HCT116 (cell line): Measurements from ENCODE around the gene WIPF1.

DNA sequence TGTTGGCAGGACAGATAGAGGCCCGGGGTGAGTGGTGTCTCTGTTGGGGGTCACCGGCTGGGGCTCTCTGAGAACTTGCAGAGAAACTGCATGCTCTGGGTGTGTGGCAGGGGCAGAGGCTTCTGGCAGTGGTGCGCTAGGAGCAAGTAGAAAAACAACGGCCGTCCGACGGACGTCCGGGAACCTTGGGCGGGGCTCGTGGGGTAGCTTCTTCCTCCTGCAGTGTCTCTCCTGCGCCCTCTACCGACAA lies 94.4 kb downstream of the CDCA7 start:
- RRBS = no CpG with 5 or more reads among the region's 13 CpGs

- RRBS = no CpG with 5 or more reads among the region's 9 CpGs
These were observed 53.6 kb downstream of the SP3 start for GRCh38 chr2:173911440-173912173.

GRCh38 chr2:173928848-173929607 lies 36.1 kb downstream of the SP3 start:
- RRBS = no CpG with 5 or more reads among the region's 5 CpGs

DNA sequence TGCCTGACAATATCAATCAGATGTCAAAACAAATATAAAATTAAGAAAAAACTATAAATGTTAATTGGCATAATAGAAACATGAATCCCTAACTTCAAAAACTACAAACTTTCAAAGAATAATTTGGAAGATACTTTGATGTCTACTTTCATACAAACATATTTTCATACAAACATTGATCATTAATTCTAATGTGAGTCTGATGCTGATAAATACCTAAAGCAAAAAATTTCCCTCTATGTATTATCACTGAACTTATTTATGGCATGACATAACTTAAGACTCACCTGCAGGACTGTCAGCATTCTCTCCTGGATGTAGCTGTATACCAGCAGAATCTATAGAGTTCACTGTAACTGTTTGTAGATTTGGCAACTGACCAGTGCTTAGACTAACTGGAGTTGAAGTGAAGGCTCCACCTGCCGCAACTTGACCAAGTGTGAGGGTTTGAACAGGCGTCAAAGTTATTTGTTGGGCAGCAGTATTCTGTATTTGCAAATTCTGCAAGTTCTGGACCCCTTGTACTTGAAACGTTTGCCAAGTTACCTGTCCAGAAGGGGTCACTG lies 10.5 kb downstream of the SP3 start:
- RRBS = no CpG with 5 or more reads among the region's 3 CpGs

GRCh38 chr2:174117730-174118804 lies 130.3 kb downstream of the OLA1 start:
- RRBS = no CpG with 5 or more reads among the region's 9 CpGs

GRCh38 chr2:174173972-174174212 lies 74.4 kb downstream of the OLA1 start:
- RRBS = no CpG with 5 or more reads among the region's 2 CpGs

DNA sequence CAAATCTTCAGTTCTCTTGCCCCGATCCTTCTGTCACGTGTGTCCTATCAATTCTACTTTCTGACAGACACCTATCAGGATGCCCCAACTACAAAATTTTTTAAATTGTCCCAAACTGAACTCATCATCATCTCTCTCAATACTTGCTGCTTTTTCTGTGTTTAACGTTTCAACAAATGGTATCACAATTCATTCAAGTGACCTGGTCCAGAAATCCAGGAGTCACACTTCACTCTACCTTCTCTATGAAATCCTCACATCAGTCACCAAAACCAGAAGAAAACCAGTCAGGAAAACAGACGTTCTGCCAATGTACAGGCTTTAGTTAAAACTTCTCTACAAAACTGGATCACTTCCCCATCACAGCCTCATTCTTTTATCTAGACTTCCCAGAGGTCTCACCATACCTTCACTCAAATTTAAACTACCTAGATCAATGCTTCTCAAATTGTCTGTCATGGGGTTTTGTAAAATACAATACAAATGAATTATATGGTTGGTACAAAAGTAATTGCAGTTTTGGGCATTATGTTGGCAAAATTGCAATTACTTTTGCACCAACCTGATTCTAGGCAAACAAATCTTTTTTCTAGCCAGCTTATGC lies 26.7 kb downstream of the OLA1 start:
- RRBS = no CpG with 5 or more reads among the region's 4 CpGs

DNA sequence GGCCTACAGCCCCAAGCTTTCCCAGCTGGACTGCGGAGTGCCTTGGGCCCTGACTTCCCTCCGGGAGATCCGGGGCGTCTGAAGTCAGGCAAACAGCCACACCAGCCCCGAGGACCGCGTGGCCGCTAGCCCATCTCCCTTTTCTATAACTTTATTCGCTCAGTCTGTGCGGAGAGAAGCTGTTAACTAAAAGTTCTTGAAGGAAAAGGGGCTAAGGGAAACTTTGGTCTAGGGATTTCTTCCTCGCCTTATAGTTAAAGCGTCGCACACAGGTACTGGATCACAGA lies 502 bp upstream of the OLA1 start:
- RRBS = no CpG with 5 or more reads among the region's 13 CpGs

DNA sequence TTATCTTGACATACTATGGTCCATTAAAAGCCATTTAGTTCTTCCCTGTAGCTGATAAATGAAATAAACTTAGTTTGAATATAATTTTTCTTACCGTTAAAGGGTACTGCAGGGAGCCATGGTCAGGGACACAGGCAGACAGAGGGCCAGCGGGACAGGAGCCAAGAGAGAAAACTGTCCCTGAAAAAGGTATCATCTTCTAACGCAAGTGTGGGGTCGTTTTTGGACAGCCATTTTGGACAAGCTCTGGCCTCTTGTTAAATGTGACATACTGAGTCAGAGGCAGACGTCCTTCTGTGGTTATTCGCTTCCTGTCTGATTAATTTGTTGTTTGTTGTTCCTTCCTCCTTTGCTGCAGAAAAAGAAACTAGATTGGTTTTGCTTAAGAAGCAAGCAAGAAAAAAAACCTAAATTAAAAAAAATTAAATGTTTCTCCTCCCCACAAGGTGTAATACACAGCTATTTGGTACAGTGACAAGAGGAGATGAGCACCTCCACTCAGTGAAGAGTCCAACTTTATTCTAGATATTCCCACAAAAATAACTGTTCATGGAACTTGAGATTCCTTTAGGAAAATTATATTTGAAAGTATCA lies at the start of gene WIPF1:
Gene WIPF1, minus strand, starts transcription at position 298 of the 594 bp plus-strand sequence.
- RRBS = no CpG with 5 or more reads among the region's 6 CpGs

GRCh38 chr2:174608145-174608867 lies 10.7 kb upstream of the WIPF1 start:
- RRBS = no CpG with 5 or more reads among the region's 3 CpGs

DNA sequence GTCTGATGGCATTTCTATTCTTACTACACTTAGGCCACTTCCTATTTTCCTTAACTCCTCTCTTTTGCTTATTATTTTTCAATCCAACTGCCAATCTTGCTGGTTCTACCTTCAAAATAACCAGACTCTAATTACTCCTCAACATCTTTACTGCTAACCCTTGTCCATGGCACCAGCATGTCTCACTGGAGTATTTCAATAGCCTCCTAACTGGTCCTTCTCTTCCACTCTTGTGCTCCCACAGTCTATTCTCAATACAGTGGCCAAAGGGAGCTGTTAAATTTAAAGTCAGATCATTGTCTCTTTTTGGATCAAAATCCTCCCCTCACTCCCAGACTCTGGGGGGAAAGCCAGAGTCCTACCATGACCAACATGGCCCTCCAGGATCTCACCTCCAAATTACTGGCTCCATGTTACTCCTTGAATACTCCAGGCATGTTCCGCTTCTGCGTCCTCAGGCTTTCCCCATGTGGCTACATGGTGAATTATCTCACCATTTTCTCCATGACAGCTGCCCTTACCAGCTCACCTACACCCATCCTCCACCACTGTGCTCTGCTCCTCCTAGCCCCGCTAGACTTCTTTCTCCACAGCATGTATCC lies 29.1 kb upstream of the WIPF1 start:
- RRBS = no CpG with 5 or more reads among the region's 3 CpGs

DNA sequence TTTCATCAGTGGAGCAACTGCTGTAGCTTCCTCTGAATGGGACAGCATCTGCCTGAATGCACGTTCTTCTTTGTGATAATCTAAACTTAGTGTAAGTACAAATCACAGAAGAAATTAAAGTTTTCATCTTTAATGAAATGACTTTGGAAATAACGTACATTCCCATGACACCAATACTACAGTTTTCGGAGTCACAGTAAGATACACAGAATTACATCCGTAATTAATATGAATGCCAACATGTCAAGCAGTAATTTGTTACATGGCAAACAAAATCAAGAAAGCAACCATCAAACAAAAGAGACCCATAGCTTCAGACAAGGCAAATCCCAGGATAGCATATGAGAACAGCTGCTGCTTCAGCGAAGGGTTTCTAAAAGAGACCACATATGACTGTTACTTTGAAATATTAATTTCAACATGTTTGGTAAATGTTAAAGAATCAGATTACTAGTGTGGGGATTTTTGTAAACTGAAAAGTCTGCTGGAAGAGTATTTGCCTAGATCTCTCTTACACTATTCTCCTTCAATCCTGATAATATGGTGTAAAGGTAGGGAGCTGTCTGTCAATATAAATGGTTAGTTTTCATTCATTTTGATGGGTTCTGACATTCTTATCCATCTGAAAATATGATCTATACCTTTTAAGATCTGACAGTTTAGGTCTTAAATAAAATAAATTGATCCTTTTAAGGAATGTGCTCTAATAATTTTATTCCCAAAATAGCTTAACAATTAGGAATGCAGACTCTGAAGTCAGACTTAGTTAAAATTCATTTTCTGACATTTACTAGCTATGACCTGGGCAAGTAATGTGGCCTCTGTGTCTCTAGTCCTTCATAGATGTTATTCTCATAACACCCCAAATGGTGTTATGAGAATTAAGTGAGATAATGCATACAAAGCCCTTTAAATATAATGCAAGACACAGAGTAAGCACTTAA lies 3.2 kb downstream of the ATP5MC3 start:
- RRBS = no CpG with 5 or more reads among the region's 5 CpGs

DNA sequence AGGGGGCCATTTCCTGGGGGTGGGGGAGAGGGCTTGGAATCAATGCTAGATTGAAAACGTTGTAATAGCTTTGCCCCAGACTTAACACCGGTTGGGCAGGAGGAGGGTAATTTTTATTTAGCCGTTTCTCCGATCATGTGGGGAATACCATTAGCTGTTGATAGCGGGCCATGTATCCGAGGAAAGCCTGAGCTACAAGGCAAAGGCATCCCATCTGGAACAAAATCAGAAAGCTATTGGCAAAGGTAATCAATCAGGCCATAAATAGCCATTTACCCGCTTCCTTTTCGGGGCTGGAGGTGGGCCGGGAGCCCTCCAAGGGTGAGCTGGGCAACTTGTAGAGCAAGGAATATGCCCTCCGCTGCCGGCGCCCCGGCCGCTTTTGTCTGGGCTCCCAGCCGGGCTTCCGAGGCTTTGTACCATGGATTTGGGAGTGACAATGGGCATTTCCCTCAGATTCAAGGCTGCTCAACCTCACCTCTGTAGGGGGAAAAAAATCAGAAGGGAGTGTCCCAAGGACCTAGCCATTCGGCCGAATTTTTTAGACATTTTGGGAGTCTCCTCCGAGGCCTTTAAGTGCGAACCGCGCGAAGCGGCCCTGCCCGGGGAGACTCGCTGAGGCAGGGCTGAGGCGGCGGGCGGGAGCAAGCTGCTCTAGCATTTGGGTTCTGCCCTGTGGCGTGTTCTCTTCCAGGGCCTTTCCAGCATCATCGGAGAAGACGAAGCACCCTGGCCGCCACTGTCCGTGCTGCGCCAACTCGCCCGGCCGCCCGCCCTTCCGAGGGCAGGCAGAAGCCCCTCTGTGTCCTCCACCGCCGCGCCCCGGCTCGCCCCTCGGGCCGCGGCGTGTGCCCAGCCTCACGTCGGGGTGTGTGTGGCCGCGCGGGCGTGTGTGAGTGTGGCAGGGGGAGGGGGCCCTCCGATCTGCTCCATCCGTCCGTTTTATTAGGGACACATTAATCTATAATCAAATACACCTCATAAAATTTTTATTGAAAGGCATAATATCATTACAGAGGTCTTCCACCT lies 1.0 kb upstream of the HOXD9 start:
- RRBS = 90% methylated on average over 7 of the region's 58 CpGs

DNA sequence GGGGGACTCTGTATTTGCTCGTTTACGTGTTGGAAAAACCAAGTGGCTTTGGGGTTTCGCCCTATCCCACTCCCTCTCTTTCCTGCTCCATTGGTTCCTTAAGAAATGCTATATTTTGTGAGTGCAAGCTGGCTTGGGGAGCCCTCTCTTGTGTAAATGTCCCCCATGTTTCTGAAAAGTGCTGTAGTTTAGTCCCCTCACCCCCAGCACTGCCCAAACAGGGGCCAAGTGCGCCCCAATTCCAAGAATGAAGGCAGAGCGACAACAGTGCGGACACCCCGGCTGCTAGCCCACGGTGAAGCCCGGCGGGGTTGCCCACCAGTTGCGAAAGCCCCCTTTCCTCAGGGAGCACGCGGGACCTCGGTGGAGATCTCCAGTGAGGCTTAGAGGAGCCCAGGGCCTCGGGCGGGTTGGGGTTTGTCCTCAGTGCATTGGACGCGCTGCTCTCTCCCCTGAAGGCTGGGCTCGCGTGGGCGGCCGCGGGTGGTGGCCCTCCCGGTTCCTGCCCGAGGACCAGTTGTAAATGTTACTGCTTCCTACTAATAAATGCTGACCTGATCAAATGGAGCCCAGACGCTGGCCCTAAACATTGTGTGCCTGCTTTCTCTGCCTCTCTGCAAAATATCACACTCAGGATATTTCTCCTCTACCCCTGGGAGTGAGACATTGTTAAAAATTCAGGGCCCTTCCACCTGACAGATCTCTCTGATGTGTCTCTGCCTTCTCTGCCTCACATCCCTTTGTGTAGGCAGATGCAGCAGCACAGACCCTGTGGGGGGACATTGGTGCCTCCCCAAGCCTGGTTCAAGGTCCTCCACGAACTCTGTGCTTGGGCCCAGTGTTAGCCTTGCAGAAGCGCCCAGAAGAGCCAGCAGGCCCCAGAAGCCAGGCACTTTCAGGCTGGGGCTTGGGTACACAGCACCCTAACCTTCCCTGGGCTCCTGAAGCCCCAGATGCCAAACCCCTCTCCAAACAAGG lies 2.1 kb downstream of the HOXD9 start:
- RRBS = no CpG with 5 or more reads among the region's 28 CpGs

DNA sequence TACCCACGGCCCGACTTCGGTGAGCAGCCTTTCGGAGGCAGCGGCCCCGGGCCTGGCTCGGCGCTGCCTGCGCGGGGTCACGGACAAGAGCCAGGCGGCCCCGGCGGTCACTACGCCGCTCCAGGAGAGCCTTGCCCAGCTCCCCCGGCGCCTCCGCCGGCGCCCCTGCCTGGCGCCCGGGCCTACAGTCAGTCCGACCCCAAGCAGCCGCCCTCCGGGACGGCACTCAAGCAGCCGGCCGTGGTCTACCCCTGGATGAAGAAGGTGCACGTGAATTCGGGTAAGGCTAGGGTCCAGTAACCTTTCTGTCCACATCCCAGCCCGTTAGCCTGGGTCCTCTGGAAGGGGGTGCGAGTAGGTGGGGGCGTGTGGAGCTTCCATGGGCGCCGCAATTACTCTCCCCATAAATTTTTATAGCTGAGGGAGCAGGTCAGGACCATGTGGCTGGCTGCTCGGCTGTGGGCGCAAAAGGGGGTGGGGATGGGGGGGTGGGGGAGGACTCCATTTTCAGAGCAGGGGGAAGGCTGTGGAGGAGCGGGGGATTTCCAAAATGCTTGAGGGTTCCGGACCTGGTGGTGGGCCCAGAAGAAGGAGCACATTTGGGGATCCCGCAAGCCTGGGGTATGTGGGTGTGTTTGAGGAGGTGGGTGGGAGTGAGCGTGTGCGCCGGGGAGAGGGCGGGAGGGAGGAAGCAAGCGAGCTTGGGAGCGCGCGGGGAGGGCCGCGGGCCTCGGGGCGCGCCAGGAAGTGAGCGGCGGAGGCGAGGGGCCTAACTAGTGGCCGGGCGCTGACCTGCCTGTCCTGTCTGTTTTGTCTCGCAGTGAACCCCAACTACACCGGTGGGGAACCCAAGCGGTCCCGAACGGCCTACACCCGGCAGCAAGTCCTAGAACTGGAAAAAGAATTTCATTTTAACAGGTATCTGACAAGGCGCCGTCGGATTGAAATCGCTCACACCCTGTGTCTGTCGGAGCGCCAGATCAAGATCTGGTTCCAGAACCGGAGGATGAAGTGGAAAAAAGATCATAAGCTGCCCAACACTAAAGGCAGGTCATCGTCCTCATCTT lies 770 bp downstream of the HOXD4 start:
- RRBS = 96% methylated on average over 24 of the region's 73 CpGs

- RRBS = 78% methylated on average over 2 of the region's 19 CpGs
These were observed 5.0 kb downstream of the HOXD3 start for GRCh38 chr2:176161944-176162678.

GRCh38 chr2:176174319-176174880 lies 14.1 kb upstream of the HOXD1 start:
- RRBS = no CpG with 5 or more reads among the region's 23 CpGs

GRCh38 chr2:176174888-176175467 lies 13.5 kb upstream of the HOXD1 start:
- RRBS = 95% methylated on average over 3 of the region's 33 CpGs

DNA sequence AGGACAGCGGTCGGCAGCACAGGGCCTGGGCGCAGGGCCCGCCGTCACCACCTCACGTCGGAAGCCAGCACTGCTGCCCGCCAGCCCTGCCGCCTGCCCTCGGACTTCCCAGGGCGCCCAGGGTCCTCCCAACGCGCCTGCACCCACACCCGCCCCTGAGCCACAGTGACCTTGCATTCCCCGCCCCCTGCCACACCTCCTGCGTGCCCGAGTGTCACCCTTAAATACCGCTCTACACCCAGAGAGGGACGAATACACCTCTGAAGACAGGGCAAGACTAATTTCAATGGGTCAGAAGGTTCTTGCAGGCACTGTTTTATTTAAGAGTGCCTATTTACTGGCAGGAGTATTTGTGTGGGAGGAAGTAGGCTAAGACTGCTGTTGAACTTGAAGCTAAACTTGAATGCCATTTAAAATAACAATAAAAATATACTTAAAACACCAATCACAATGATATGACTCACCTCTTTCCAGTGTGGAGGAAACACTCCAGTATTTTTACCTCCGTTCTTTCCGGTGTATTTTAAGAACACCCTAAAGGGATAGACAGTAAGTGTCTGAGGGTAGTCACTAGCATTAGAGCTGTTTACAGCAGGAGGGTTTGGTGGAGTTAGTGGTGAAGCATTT lies 9.8 kb upstream of the HOXD1 start:
- RRBS = no CpG with 5 or more reads among the region's 21 CpGs